ENCODE results near the genes SUMO4 and PCMT1.

DNA sequence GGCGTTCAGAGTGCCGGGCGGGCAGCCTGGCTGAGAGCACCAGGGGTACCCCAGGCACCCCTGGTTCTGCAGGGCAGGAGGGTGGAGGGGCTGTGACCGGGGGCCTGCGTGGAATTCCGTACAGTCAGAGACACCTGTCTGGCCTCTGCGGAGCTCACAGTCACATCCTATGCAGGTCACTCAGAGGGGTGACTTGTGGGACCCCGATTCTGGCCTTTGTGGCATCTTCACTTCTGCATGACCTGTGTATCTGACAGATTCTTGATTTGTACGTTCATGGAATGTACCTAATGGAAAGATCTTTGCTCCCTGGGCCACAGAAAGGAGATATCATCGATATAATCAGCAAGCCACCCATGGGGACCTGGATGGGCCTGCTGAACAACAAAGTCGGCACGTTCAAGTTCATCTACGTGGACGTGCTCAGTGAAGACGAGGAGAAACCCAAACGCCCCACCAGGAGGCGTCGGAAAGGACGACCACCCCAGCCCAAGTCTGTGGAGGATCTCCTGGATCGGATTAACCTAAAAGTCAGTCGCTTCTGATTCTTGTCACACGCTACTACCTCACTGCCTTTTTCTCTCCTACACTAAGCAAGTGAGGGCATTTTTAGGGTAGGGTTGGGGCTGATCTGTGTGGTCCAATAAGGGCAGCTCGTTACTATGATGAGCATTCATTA lies 191.0 kb downstream of the SASH1 start:
- PRO-cap, 2 experiments: no peak in any of the 2 experiments
- RAMPAGE, long total RNA, 4 experiments: no peak in any of the 4 experiments

GRCh38 chr6:148603994-148604400 lies 142.8 kb upstream of the UST start:
- PRO-cap, 2 experiments: no peak in any of the 2 experiments
- RAMPAGE, long total RNA, 4 experiments: no peak in any of the 4 experiments

DNA sequence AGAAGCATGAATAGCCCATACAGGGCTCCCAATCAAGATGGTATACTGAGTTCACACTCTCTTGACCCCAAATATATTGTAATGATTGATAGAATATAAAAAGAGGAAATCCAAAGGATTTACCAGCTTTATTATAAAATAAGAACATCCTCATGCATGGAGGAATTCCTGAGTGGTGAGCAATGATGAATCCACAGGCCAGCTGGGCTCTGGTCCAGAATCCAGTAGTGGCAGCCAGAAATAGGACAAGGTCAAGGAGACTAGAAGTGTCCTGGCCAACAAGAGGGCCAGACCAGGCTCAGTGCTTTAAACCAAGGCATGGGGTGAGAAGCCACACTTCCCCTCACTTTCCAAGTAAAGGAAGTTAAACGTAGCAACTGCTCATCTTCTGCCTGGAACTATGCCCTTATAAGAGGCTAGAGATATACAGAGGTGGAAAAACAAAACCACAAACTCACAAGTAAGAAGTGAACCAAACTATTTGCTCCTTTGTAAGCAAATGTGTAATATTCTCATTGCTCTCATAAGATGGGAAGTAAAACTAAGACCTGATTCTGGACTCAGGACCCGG lies 253.1 kb downstream of the UST start:
- PRO-cap, 2 experiments: no peak in any of the 2 experiments
- RAMPAGE, long total RNA, 4 experiments: no peak in any of the 4 experiments

- PRO-cap, 2 experiments: peak in 1 of 2 experiments; most common minus-strand start chr6:149059847 (in 1)
- RAMPAGE, long total RNA, 4 experiments: no peak in any of the 4 experiments
Measured at GRCh38 chr6:149059788-149060114, 257.8 kb upstream of the TAB2 start.

GRCh38 chr6:149065801-149066720 lies 251.5 kb upstream of the TAB2 start:
- PRO-cap, 2 experiments: no peak in any of the 2 experiments
- RAMPAGE, long total RNA, 4 experiments: no peak in any of the 4 experiments

DNA sequence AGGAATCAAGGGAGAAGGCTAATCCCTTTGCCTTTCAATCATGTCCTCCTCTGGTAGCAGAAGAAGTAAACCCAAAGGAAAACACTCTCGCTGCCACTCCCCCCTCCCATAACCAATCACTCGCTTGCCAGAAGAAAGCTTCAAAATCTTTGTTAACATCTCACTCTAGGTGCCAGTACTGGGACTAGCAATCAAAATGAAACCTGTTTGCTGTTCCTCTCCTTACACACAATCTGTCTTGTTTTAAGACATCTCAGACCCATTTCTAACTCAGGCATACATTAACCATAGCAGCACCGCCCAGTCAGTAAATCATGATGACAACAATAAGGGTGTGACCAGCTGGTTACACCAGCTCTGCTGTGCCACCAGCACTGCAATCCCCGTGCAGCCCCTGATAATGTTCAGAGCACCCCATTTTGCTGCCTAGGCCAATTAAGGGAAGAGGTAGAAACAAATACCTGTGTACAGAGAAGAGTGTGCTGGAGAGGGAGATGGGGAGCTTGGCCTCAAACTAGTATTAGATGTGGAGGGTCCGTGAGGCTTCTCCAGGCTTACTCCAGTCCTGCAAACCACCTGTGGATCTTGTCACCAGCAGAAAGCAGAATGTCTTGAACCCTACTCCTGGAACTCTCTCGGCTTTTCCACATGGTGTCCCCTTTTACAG lies 185.1 kb upstream of the TAB2 start:
- PRO-cap, 2 experiments: no peak in any of the 2 experiments
- RAMPAGE, long total RNA, 4 experiments: no peak in any of the 4 experiments

- PRO-cap, 2 experiments: no peak in any of the 2 experiments
- RAMPAGE, long total RNA, 4 experiments: no peak in any of the 4 experiments
Measured at GRCh38 chr6:149139967-149141181, 177.1 kb upstream of the TAB2 start.

DNA sequence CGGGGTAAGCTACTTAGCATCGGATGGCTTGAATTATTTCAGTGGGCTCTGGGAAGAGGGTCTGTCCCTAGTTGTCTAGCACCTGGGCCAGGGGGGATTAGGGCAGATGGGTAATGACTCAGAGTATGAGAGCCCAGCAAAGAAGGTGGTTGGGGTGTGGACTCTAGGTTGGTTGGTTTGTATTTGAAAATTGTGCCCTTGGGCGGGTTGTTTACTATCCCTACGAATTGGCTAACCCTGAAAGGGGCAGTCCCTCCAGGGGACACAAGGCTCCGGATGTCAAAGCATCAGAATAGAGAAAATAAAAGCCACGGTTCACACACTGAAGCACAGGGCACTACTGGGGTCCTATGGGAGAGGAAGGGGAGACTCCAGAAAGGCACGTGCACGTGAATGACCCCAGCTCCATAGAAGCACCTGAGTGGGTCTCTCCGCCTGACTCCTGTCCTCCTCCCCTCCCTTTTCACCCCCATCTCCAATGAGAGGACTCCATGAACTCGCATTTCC lies 148.4 kb upstream of the TAB2 start:
- PRO-cap, 2 experiments: no peak in any of the 2 experiments
- RAMPAGE, long total RNA, 4 experiments: no peak in any of the 4 experiments

DNA sequence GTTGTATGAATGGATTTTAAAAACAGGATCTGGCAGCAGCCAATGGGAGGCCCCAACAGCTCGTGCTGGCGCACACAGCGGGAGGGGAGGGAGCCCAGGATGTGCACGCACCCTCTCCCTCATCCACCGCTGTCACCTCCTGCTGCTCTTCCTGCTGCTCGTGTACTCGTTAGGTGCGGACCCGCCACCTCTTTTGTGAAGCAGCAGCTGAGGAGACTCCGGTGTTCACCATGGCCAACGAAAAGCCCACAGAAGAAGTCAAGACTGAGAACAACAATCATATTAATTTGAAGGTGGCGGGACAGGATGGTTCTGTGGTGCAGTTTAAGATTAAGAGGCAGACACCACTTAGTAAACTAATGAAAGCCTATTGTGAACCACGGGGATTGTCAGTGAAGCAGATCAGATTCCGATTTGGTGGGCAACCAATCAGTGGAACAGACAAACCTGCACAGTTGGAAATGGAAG lies at the start of gene SUMO4:
TSS of gene SUMO4 (plus strand) at position 101 of the 468 bp plus-strand sequence.
- PRO-cap, 2 experiments: no peak in any of the 2 experiments
- RAMPAGE, long total RNA, 4 experiments: no peak in any of the 4 experiments

- PRO-cap, 2 experiments: no peak in any of the 2 experiments
- RAMPAGE, long total RNA, 4 experiments: no peak in any of the 4 experiments
Measured at GRCh38 chr6:149446449-149446700, 38.4 kb downstream of the ZC3H12D start.

GRCh38 chr6:149451328-149451896 lies 33.4 kb downstream of the ZC3H12D start:
- PRO-cap, 2 experiments: no peak in any of the 2 experiments
- RAMPAGE, long total RNA, 4 experiments: no peak in any of the 4 experiments

DNA sequence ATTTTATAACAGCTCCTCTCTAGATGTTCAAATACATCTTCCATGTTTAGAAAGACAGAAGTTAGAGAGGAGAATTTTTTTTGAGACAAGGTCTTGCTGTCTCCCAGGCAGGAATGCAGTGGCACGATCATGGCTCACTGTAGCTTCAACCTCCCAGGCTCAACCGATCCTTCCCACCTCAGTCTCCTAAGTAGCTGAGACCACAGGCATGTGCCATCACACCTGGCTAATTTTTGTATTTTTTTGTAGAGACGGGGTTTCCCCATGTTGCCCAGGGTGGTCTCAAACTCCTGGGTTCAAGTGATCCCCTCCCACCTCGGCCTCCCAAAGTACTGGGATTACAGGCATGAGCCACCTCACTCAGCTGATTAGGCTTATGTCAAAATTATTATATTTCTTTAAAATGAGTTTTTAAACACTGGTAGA lies 21.7 kb upstream of the ZC3H12D start:
- PRO-cap, 2 experiments: no peak in any of the 2 experiments
- RAMPAGE, long total RNA, 4 experiments: no peak in any of the 4 experiments

- PRO-cap, 2 experiments: no peak in any of the 2 experiments
- RAMPAGE, long total RNA, 4 experiments: no peak in any of the 4 experiments
Measured at GRCh38 chr6:149565368-149565938, 722 bp upstream of the GINM1 start.

DNA sequence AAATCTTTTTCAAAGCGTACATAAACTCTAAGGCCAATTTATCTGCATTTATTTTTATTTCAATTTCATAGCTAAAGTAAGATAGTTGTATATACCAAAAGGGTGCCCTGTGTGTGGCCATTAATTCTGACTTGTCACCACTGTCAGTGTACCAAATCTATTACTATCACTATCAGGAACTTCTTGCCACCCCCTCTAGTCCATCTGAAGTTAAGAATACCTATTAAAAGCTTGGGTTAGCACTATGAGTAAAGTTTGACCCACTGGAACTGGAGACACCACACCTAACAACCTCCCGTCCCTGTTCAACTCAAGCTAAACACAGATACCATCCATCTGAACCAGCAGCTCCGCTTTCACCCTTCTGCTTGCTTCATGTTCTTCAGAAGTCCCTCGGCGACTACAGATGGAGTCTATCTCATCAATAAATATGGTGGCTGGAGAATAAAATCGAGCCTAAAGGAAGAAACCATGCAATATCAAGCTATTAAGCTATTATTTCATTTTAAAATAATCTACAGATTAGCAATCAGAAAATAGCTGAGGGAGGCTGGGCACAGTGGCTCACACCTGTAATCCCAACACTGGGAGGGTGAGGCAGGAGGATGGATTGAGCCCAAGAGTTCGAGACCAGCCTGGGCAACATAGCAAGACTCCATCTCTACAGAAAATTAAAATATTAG lies 31.9 kb downstream of the GINM1 start:
- PRO-cap, 2 experiments: no peak in any of the 2 experiments
- RAMPAGE, long total RNA, 4 experiments: no peak in any of the 4 experiments

- PRO-cap, 2 experiments: peak in 2 of 2 experiments; most common plus-strand start chr6:149749743 (in 2); most common minus-strand start chr6:149749575 (in 1)
- RAMPAGE, long total RNA, 4 experiments: start-site peak on the plus strand in 3 of 4 experiments, at chr6:149749710-149749776 at its widest, 24 to 236 reads per replicate; start-site peak on the minus strand in 1 of 4 experiments, at chr6:149749525-149749600 at its widest, 21 reads per replicate
Measured at GRCh38 chr6:149749238-149749922, at the start of gene PCMT1. TSS of gene PCMT1 (plus strand) at chr6:149749741.

DNA sequence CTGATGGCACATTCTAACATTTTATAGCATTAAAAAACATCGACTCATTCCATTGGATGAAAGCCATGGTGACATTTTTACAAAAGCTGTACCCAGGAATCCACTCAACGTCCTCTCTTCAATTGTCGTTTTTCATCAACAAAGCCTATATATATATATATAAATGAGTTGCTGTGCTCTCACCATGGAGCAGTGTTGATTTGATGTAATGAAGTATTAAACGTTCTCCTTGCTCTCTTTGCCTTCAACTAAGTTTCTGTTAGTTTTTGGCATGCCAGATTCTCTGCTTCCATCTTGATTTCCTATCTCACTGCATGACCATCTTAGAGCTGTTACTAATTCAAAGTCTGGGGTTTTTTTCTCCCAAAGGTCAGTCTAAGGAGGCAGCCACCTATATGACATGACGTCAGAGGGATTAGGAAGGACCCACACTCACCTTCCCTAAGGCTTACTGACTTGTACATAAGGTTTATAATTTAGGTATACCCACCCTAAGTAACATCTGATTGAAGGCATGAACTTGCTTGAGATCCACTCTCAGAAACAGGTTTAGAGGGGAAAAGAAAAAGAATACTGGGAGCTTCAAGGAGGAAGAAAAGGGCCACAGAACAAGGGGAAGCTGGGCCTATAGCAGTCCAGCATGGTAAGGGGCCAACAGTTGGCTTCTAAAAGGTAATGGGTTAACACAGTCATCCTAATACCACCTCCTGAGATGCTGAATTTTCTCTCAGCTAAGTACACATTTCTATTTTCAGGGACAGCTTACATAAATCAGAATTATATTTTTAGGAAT lies 44.4 kb downstream of the LRP11 start:
- PRO-cap, 2 experiments: no peak in any of the 2 experiments
- RAMPAGE, long total RNA, 4 experiments: start-site peak on the minus strand in 1 of 4 experiments, centred at position 421 of the sequence, 19 reads per replicate

- PRO-cap, 2 experiments: no peak in any of the 2 experiments
- RAMPAGE, long total RNA, 4 experiments: no peak in any of the 4 experiments
Measured at GRCh38 chr6:149890599-149890992, 7.3 kb downstream of the RAET1E start.

- PRO-cap, 2 experiments: no peak in any of the 2 experiments
- RAMPAGE, long total RNA, 4 experiments: no peak in any of the 4 experiments
Measured at GRCh38 chr6:150072178-150072672, 3.3 kb upstream of the ULBP3 start.

DNA sequence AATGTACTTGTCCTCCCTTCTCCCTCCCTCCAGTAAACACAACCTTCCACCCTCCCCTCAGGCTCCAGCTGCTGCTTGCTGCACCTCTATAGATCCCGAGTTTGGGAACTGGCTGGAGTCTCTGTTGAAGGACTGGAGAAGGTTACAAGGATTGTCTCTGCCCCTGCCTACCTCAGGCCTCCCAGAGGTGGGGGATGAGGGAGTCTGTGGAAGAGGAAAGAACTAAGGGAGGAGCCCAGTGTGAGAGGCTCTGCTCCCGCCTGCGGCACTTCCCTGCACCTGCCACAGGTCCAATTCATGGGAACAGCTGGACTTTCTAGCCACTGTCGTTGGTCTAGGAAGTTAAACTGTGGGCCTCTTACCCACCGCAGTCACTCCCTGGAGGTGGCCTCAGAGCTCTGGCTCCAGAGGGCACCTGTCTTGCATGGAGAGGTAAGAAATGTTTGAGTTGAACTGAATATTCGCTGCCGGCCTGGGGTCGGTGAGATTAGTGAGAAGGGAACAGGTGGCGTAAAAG lies 54.2 kb downstream of the PPP1R14C start:
- PRO-cap, 2 experiments: no peak in any of the 2 experiments
- RAMPAGE, long total RNA, 4 experiments: no peak in any of the 4 experiments

DNA sequence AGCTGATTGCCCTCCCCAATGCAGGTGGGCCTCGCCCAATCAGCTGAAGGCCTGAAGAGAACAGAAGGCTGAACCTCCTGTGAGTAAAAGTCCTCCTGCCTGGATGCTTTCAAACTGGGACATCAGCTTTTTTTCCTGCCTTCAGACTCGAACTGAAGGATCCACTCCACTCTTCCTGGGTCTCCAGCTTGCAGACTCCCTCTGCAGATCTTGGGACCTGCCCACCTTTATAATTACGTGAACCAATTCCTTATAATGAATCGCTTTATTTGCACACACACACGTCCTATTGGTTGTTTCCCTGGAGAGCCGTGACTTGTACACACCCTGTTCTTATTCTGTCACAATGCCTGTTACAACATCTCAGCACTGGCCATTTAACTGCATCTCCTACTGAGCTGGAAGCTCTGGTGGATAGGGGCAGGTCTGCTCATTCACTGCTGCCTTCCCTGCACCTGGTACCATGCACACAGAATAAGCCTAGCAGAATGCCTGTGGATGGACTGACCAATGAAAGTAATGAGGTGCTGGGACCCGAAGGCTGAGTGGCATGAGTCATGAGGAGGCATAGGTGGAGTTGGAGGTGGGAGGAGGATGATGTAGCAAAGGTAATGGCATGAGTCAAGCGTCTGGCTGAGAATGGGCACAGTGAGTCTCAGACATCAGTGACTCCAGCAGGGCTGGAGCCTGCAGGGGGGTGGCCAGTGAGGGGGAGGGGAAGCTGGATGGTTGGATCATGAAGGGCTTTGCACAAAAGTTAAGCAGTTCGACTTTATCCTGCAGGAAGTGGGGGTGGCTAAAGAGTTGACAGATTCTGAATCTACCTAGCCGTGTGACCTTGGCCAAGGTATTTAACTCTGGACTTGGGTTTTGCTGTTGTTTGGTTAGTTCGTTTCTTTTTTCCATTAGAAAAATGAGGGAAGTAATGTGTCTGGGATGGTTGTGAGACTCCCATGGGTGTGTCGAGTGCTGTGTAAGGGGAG lies 99.2 kb upstream of the IYD start:
- PRO-cap, 2 experiments: no peak in any of the 2 experiments
- RAMPAGE, long total RNA, 4 experiments: no peak in any of the 4 experiments